ENCODE measurements around the genes ZNF410, ABCD4, NPC2, AREL1 and PROX2.

DNA sequence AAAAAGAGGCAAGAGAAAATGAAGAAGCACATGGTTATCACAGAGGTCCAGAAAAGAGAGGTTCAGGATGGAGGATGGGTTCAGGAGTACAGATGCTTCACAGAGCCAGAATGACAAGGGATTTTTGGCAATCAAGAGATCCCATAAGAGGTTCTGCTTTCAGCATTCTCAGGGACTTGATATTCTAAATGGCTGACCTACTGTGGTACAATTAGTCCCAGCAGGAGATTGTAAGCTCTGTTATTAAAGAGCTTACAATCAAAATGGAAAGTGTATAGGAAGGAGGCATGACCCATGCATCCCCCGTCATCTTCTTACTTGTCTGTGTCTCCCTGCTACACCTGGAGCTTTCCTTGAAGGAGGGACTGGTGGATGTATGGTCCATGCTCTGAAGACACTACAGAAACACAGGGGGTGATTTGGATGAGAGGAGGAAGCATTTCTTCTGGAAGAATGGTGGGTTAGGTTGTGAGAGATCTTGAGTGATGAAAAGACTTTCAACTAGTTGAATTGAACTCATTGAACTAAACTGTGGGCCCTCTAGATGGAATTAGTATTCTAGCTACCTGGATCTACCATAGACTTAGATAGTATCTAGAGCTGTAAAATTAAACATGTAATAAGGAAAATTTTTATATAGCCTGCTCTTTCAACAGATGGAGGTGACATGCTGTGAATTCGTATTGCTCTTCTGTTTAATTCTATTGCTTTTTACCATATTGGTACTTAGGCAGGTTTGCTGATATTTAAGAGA lies 264.1 kb downstream of the SIPA1L1 start:
- PRO-cap, result no peak

DNA sequence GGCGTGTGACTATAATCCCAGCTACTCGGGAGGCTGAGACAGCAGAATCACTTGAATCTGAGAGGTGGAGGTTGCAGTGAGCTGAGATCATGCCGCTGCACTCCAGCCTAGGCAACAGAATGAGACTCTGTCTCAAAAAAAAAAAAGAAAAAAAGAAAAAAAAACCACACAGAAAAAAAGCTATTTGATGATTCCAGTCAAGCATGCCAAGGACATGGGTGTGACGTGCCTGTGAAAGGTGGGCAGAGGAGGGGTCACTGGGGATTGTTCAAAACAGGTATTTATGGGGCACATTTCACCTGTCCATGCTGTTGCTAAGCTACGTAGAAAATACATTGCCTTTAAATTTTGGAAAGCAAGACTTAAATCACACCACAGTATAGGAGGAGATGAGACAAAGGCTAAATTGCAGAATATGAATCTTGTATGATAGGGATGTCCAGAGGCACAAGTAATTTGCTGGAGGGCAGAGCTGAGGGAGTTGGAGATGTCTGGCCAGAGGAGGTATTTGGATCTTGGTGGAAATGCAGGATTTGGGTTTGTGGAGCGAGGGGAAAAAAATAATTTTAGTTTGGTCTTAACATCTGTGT lies 416.1 kb downstream of the DPF3 start:
- PRO-cap, result no peak

GRCh38 chr14:72849072-72849404 lies 44.9 kb downstream of the DPF3 start:
- PRO-cap, result no peak

DNA sequence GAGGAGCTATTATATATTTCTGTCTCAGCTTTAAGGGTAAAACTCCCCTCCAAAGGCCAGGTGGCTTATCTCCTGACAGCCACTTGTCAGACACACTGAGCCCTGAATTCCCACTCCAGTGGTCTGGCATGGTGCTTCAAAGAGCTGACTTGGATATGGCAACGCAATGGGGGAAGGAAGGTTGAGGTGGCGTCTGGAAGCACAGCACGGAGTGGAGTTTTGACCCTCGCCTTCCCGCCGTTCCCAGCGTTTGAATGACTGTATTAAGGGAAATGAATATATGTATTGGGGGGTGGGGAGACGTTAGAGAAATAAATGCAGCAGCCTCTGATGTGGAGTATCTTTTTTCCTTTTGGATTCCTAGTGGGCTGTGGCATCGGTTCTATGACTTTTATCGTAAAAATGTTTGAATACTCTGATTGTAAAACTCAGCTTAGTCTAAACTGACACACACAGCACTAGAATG lies 4.7 kb upstream of the PAPLN start:
- PRO-cap, result no peak

DNA sequence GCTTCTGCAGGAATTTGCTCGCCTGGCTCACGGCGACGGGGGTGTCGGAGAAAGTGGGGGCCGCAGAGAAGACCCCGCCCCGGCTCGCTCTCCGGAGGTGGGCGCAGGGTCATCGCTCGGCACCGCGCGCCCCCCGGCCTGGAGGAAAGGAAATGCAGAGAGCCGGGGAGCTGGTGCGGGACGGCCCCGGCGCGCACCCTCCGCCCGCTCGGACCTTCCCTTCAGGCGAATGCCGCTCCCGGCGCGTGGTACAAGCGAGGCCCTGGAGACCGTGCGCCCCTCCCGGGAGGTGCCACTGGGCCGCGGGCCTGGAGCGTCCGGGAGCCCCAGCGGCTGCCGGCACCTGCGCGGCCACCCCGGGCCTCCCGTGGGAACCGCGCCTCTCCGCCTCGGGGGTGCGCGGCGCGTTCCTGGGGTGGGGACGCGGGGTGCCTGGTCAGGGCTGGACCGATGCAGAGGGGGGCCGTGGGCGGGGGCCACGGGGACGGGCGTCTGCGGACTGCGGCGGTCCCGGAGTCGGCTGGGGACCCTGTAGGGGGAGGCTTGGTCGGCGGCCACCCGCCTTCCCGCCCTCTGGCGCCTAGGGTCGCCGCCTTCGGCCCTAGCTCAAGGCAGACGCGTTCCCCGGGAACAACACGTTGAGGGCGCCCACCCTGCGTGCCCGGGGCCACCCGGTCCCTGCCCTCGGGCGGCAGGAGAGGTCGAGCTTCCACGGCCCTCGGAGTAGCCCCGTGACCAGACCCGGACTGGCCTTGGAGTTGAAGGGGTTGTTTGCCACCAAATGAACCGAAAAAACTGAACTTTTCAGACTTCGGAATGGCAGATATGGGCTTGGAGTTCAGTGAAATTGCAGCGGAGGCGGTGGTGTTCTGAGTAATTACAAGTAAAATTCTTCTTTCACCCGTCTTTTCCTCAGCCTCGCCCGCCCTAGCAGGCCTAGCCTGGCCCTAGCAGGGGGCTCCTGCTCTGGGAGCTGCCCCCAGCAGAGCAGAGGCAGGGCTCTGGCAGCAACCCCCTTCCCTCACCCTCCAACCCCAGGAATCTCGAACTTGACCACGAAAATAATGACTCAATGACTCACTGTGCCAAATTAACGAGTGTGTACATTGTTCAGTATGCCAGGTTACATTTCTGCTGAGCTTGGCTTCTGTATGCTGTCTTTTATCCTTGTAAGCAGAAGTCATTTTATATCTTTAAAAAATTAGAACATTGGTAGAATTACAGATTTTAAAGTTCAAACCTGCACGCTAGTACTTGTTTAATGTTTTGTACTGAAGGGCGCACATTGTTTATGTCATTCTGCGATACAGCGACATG lies 807 bp downstream of the PAPLN start:
- PRO-cap, result no peak

- PRO-cap, result no peak
These were observed 2.2 kb downstream of the PAPLN start for GRCh38 chr14:73239399-73240037.

DNA sequence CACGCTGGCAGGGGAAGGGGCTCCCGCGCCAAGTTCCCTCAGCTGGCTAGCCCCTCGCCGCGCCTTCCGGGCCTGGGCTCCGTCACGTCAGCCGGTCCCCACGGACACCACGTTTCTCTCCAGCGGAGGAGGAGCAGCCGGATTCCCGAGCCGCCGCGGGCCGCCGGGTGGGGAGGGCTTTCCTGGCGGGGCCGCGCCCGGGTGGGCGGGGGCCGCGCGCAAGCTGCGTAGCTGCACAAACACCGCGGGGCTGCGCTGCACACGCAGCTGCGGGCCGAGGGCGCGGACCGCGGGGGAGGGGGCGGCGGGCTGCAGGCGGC lies 904 bp downstream of the MIDEAS start:
- PRO-cap, result bidirectional peak, plus-strand start at position 238 of the sequence, minus-strand start at position 119 of the sequence

GRCh38 chr14:73760644-73760967 lies 503 bp upstream of the MIDEAS start:
- PRO-cap, result no peak

DNA sequence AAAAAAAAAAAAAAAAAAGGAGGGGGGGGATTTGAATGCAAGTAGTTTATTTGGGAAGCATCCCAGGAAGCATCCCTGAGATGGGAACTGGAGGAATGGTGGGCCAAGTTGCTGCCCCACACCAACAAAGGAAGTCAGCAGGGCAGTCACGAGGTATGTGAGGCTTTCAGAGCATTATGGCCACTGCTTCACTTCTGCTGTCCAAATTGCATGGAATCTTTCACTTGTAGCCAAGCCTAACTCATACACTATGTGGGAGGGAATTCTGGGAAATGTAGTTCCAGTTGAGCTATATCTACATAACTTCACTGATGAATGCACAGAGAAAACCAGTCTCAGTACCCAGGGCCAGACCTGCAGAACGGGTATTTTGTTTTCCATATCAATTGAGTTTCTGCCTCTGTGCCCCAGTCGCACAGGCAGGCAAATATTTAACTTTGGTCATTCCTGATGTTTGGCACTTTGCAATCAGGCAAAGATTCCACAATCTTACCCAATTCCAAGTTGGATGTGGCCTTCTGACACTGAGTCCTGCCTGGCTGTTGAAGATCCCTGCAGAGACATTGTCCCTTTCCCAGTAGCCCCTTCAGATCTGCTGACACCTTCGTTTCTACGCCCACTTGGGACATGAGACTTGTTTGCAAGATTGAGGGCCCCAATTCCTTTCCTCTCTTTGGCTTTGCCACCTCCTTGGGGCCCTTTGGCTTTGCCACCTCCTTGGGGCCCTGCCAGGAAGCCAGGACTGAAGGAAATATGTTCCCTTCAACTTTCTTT lies 14.9 kb upstream of the PTGR2 start:
- PRO-cap, result no peak

- PRO-cap, result bidirectional peak, plus-strand start at chr14:73886859, minus-strand start at chr14:73886737
These were observed at the start of gene ZNF410 for GRCh38 chr14:73886112-73887103. TSS of gene ZNF410 (plus strand) at chr14:73886859.

GRCh38 chr14:74302333-74303395 lies at the start of gene ABCD4:
TSS of gene ABCD4 (minus strand) at chr14:74302934.
- PRO-cap, result bidirectional peak, plus-strand start at chr14:74303069, minus-strand start at chr14:74302934

DNA sequence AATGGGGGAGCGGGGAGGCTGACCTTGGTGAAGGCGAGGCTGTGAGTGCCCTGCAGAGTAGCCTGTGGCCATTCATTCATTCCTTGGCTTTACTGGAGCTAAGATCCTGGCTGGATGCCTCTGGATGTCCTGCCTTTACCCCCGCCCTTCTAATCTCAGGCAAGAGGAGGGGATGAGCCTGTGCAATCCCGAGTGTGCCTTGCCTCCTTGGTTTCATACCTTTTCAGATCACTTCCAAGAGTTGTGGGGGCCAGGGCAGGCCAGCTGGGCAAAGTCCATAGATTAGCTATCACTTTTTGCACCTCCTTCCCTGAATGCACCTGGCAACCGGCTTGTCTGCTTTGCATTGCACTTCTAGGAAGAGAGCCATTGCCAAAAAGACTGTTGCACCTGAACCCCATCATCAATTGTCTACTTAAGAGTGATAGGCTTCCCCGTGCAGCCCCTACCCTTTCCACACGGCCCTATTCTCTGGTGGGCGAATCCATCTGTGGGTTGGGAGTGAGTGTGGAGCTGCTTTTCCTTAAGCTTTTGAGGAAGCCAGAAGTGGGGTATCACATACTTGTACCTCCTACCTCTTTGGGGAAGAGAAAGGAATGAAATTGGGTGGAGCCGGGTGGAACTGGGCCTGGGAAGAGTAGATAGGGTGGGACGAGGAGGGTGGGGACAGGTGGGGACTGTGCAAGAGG lies 1.6 kb downstream of the VRTN start:
- PRO-cap, result no peak

- PRO-cap, result unidirectional peak, minus-strand start at chr14:74493059; bidirectional peak, plus-strand start at chr14:74493765, minus-strand start at chr14:74493254
These were observed at the start of gene NPC2 for GRCh38 chr14:74492687-74493904. TSS of gene NPC2 (minus strand) at chr14:74493305.

DNA sequence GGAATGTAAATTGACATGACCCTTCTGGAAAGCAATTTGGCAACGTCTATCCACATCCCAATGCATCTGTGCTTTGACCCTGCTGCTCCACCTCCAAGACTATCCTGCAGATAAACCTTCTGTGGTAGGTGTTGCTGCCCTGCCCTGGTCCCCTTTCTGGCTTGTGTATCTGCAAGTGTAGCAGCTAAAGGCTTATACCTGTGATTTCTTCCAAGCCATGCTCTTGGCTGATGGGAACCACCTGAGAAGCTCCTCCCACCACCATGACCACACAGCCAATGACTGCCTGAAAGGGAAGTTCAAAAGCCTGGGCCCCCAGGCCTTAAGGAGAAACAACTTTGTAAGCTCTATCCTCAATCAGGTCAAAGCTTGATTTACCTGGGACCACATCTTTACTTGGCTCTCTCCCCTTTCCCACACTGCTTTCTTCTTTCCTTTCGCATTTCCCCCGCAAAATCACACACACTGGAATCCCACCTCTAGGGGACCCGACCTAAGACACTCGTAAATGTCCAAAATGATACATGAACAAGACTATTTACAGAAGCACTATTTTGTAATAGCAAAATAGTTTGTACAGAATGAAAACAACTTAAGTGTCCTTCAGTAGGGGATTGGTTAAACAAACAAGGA lies 49.1 kb downstream of the LTBP2 start:
- PRO-cap, result no peak

DNA sequence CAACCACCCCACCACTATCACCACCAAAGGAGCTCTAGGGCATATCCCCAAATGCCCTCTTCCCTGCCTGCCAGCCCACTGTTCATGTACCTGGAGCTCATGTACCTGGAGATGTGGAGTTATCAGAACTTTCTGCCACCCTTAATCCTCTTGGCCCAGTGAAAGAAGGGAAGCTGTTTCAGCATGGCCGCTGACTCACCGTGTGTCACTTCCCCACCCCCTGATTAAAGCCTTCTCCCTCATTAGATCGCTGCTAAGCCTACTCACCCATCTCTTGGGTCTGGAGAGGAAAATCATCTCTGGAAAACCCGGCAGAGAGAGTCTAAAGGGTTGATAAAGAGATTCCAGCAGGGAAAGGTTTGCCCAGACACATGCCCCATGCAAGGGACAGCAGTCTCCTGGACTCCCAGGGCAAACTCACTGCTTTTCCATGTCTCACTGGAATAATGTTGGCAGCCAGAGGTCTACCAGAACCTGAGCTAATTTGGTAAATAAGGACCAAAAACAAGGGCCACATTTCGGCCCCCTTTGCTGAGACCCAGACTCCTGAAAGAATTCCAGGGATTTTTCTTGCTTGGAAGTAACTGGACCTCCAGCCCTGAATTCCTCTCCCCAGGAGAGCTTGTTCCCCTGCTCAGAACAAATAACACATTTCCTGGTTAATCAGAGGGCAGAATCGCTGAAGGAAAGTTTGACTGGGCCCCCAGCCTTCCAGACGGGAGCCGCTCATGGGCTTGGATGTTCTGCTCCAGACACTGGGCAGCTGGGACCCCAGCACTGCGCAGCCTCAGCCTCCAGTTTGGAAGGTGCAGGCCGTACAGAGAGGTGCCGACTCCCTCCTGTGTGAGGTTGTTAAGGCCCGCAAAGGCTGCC lies 4.7 kb upstream of the LTBP2 start:
- PRO-cap, result no peak

DNA sequence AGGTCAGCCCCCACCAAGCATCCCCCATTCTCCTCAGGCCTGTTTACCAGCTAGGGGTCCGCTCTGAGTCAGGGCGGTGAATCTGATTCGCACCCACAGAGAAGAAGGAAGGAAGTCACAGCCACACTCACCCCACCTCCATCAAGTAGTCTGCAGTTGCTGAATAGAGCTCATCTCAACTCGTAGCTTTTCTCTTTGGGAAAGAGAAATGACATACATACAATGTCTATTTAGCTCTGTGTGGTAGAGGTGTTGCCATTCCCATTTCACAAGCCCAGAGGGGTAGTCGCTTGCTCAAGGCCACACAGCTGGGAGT lies 6.4 kb upstream of the LTBP2 start:
- PRO-cap, result no peak

DNA sequence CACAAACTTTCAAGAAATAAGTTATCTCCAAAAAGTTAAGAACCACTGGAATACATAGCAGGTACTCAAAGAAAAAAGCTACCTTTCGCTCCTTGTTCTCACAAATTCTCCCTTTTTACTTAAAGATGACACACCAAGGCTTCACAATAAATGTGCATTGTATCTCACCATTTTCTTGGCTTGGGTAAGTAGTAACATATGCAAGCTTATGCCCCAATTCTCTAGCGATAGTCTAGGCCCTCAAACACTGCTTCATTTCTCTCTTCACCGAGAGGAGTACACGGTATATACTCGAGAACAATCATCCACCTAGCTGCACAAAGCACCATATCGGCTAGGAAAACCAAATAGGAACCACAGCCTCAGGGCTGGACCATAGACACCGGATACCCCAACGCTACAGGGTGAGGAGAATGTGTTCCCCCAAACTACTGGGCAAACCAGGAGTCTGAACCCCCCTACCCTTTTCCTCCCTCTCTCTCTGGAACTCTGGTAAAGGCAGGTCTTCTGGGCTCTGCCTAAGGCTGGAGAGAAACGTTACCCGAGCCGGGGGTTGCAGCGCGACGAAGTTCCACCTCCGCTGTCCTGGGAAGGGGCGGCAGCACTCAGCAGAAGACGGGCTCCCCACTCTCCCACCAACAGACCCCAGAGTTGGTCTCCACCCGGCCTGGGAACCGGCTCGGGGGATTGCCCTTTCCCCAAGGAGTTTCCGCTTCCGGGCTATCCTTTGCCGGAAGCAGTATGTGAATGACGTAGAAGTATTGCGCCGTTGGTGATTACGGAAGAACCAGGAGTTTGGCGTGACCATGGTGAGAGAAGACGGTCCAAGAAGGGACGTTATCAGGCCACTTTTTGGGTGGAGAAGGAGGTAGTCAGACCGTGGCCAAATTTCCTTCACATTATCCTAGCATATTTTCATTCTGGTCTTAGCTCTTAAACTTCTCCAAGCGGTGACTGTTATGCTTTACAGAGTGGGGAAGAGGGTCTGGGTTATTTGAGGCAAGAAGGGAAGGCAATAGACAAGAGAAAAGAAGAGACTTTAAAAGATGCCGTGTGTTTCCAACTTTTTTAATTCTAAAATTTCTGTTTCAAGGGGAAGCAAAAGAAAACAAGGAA lies at the start of gene AREL1:
AREL1 (minus strand) TSS at position 689 of the 1,116 bp plus-strand sequence.
- PRO-cap, result bidirectional peak, plus-strand start at position 812 of the sequence, minus-strand start at position 709 of the sequence

DNA sequence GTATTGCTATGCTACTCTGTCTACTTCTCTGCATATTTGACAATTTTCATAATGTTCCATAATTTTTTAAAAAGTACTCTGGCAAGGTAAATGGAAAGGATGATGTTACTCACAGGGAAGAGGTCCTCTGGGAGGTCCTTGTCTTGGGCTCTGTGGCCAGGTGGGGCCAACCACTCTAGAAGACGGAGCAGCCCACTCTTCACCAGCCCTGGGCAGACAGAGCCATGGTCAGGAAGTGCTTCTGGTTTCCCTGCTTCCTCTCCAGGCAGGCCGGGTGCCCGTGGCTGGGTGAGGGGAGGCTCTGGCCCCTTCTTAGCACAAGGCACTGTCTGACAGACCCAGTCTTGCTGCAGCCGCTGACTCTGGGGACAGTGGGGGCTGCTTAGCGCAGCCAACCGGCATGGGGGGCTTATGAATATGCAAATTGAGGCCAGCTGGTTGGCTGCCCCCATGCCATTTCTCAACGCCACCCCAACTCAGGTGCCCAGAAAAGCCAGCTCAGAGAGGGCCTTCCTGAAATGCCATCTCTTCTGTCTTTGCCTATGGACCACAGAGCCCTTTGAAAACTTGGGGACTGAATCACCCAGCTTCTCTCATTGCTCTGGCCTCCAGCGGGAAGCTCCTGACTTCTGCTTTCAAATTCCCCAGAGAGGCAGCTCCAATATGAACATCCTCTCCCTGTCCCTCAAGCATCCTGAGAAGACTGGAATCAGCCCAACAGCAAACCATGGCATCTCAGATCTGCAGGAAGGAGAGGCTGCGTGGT lies at the start of gene PROX2:
PROX2 (minus strand) TSS at position 364 of the 766 bp plus-strand sequence.
- PRO-cap, result no peak

DNA sequence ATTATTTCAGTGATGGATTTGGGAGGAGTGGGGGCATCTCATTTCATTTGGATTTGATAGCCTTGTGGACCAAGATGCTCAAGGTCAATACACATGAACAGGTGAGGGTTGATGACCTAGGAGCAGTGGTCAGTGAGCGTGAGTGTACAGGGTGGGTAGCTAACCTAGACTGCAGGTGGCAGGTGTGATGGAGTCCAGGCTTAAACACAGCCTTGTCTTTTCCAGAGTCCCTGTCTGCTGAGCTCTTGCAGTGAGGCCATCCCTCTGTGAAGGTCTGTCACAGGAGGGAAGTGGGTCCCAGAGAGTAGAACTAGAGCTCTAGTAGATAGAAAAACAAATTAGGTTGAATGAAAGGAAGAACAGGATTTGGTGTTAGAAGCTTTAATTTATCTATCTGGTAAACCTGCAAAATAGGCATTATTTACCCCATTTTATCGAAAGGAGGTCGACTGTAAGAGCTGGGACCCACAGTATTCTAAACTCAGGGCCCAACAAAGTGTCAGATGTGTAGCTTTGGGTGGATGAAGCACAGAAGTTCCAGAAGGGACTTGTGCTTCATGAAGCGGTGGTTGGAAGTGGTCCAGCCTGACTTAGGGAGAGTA lies 18.3 kb downstream of the RPS6KL1 start:
- PRO-cap, result no peak

DNA sequence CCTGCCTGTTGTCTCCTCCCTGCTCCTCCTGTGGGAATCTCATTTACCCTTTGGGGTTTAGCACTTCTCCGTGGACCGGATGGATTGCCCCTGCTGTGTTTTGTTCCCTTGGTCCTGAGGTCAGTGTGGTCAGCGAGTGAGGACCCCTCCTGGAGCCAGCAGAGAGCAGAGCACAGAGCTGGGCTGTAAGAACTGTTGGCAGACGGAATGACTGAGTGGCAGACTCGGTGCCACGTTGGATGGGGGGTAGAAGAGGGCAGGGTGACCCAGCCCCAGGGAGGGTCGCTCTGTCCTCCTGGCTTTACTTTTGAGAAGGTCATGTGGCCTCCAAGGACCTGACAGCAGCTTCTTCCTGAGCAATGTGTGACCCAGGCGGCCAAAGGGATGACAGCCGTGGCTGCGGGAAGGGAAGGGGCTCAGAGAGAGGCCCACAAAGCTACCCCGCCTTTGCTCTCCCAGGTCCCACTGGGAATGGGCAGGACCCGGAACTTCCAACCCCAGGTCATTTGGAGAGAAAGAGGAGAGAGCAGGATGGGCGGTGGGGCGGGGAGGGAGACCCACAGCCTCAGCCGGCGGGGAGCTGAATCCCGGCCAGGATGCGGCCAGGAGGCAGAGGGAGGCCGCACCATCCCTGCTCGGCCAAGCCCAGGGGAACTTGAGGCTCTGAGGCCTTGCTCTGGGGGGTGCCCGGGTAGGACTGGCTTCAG lies 613 bp downstream of the RPS6KL1 start:
- PRO-cap, result no peak